ENCODE measurements around a stretch of chr11.

DNA sequence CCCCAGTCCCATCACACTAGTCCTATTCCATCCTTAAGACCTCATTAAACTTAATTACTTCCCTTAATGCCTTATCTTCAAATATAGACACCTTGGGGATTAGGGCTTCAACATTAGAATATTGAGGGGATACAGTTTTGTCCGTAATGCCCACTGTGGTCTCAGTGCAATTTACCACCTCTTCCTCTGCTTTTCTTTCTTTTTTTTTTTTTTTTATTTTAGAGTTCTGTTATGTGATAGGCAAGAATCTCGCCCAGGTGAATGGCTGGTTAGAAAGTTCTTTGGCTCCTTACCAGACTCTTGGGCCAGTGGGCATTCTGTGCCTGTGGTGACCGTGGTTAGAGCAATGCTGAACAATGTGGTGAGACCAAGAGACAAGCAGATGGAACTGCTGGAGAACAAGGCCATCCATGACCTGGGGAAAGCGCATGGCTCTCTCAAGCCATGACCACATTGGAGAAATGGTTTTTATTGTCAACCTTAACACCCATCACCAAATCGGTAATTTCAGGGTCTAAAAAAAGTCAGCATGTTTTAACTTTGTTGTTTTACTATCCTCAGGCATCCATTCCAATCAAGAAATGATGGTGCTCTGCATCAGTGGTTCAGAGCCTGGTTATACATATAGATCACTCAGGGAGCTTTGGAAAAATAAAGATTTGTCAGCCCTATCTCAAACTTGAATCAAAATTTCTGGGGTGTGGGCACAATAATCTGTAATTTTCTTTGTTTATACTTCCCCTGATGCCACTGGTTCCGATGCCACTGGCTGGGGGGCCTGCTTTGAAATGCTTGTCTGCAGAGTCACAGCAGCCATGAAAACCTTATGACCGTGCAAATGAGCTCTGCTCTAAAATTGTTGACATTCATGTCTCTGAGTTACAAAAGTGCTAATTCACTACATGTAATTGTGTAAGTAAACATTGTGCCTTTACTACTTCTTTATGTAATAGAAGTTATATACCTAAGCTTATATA lies 4.5 kb upstream of the PRMT3 start:
- PRO-cap = no peak
- RAMPAGE, long total RNA = no peak

DNA sequence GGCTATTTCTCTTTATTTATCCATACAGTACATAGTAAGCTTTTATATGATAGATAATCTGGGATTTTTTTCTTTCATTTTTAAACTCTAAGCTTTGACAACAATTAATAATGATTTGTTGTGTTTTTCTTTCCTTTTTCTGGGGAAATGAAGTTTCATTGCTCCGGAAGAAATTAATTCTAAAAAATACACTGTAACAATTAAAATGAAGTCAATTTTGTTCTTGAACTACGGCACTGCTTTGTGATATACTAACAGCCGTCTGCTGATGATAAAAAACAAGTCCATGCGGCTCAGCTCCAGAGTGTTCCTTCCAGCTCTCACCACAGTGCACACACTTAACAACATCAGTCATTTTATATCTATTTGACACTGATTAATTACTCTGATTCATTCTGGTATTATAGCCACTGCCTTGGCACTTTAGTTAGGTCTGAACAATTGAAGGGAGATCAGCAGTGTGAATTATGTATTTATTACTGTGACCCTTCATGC lies 97.5 kb upstream of the SLC6A5 start:
- PRO-cap = no peak
- RAMPAGE, long total RNA = no peak

DNA sequence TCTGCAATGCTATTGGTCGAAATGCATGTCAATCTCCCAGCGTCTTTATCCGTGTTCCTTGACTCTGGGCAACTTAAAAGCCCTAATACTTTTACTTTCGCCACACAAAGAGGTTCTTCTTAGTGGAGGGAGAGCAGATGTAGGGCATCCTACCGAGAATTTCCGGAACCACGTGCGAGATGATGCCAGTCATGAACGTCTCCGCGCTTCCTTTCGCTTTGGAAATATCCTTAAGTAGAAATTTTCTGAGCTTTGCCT lies 206 bp upstream of the FANCF start:
- PRO-cap = bidirectional peak, plus-strand start at position 76 of the sequence, minus-strand start outside the sequence
- RAMPAGE, long total RNA = no peak

DNA sequence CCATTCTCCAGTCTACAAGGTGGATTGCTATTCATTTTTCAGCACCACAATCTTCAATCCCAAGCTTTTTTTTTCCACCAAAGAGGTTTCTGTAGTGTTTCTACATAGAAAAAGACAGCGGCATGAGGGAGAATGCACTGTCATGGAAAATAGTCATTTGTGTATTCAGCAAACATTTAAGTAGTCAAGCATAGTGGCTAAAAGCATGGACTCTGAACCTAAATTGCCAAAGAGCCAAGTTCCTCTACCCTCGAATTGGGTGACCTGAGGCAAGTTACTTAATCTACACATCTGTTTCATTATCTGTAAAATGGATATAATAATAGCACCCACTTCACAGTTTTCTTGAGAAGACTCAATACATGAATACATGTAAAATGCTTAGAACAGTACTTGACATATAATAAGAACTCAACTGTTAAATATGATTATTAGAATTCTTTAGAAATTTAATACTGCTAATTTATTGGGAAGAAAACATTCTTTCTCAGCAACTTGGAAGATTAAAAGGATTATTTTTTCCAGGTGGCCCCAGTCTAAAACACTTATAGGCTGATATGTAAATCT lies 14.3 kb downstream of the GAS2 start:
- PRO-cap = no peak
- RAMPAGE, long total RNA = no peak

DNA sequence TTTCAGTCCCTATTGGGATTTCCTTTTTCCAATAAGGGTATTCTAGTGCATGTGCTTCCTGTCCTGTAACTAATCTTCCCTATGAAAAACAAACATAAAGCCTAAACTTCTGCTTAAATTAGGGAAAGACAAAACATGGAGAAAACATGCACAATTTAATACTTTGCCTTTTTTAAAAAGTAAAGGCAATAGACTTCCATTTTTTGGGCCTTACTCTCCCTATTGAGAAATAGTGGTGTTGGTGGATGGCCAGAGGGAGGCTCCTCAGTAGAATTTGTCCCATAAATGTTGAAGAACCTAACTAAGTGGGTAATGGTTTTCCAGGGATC lies 152.1 kb downstream of the LUZP2 start:
- PRO-cap = no peak
- RAMPAGE, long total RNA = no peak

DNA sequence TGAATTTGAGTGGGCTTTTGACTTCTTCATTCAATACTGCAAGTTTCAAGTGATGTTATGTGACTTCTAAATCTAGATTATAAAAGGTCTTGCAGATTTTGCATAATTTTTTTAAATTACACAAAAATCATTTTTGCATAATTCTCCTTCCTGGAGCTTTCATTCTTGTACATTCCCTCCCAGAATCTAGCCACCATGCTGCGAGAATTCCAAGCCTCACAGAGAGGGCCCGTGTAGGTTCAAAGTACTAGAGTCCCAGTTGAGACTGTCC lies 407.5 kb upstream of the ANO3 start:
- PRO-cap = no peak
- RAMPAGE, long total RNA = no peak

DNA sequence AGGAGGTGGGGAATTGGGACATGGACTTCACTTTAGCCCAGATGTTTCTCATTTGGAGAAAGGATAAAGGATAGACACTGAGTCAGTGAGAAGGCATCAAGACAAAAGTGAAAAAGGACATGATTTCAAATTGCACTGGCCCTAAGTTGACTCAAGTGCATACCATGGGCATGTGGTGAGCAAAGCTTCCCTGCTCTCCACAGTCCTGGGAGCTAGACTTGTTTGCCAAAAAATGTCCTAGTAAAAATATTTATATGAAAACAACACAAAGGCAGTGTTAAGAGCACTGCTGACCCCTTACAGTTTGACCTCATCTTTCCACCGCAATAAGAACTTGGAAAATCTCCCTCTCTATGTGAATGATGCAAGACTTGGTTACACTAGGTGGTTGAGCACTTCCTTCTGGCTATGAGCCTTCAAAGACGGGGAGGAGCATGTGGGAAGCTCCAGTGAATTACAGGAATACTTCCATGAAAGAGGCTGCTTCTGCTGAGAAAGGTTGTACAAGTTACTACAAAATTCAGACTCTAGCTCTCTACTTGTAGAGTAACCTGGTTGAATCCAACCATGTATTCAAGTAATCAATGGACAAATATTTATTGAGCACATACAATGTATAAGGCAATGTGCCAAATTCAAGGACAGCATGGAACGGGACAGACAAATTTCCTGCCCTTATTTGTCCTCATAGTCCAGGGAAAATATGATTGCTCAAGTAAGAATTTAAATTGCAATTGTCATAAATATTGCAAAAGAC lies 46.4 kb upstream of the FIBIN start:
- PRO-cap = no peak
- RAMPAGE, long total RNA = no peak

DNA sequence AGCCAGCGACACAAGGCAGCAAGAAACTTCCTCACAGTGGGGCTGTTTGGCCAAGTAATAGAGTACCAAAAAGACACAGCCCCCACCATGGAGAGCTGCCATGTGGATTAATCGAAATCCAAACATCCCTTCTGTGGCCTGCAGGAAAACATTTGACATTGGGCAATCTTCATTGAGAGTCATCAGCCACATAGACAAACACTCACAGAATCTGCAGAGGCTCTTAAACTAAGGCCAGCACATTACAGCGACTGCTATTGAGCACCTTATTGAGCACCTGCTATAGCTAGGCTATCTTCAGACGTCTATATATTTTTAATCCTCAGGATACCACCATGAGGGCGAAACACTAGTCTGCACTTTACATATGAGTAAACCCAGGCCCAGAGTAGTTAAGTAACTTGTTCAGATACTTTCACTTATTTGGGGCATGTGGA lies 43.5 kb upstream of the FIBIN start:
- PRO-cap = no peak
- RAMPAGE, long total RNA = no peak

DNA sequence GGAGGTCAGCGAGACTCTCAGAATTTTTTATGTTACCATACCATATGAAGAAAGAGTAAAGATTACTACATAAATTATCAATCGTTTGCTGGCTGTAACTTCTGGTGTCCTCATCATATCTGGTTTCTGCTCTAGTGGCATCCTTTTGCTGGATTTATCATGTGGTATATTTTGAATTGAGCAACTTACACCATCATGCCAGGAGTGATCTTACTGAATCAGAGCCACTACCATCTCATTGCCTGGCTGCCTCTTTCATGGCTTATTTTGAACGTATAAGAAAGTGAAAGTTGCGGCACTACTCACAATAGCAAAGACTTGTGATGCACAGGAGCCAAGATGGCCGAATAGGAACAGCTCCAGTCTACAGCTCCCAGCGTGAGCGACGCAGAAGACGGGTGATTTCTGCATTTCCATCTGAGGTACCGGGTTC lies 29.1 kb upstream of the FIBIN start:
- PRO-cap = no peak
- RAMPAGE, long total RNA = no peak

DNA sequence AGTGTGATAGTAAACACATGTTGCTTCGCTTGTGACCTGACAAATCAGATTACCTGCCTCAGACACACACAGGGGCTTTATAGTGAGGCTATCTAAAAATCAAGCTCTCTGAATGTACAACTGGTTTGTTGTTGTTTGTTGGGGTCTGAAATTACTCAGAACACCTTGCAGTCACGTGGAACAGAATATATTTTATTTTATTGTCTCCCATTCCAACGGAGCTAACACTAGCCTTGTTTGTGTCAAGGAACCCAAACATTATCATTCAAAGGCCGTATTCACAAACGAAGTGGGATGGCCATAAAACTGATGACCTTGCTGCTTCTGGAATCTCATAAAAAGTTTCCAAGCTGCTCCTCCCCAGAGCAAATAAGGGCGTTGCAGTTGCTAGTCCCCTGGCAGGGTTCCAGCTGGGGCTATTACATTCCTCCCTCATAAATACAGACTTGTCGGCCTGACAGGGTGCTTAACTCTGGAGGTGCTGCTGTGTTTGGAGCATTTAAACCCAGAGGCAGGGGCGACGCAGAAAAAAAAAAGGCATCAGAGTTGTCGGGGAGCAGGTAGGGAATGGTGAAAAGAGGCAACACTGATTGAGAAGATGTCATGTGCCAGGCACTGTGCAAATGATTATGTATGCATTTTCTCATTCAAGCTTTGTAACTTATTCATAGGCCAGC lies 161.1 kb downstream of the CCDC34 start:
- PRO-cap = no peak
- RAMPAGE, long total RNA = no peak

DNA sequence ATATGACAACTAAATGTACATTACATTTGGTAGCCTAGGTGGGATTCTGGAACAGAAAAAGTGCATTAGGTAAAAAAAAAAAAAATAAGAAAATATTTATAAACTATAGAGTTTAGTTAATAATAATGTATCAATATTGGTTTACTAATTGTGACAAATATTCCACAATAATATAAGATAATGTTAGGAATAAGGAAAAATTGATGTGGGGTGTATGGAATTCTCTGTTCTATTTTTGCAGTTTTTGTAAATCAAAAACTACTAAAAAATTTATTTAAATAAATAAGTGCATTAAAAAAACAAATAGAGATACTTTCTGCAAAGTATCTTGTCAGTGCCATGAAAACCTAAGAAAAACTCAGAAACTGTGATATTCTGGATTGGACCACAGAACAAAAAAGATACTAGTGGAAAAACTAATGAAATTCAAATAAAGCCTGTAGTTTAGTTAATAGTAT lies 117.8 kb downstream of the CCDC34 start:
- PRO-cap = no peak
- RAMPAGE, long total RNA = no peak

DNA sequence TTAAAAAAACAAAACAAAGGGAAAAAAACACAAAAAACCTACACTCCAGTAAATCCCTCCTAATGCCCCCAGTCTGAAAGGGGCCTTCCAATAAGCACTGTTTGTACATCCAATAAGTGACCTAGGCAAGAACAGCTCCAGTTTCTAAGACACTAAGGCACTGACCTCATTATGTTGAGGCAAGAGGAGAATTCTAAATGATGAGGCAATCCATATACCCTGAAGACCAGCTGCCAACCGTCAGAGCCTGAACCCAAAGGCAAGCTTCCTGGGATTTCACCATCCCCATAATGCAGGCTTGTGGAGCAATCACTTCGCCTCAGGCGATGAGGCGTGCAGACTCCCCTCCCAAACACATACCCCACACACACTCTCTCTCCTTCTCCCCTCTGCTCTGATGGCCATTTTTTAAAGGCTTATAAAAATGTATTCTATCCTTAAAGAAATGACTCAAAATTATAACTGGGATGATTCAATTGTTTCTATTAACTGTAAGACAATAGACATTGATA lies 49.5 kb downstream of the LGR4 start:
- PRO-cap = no peak
- RAMPAGE, long total RNA = no peak

DNA sequence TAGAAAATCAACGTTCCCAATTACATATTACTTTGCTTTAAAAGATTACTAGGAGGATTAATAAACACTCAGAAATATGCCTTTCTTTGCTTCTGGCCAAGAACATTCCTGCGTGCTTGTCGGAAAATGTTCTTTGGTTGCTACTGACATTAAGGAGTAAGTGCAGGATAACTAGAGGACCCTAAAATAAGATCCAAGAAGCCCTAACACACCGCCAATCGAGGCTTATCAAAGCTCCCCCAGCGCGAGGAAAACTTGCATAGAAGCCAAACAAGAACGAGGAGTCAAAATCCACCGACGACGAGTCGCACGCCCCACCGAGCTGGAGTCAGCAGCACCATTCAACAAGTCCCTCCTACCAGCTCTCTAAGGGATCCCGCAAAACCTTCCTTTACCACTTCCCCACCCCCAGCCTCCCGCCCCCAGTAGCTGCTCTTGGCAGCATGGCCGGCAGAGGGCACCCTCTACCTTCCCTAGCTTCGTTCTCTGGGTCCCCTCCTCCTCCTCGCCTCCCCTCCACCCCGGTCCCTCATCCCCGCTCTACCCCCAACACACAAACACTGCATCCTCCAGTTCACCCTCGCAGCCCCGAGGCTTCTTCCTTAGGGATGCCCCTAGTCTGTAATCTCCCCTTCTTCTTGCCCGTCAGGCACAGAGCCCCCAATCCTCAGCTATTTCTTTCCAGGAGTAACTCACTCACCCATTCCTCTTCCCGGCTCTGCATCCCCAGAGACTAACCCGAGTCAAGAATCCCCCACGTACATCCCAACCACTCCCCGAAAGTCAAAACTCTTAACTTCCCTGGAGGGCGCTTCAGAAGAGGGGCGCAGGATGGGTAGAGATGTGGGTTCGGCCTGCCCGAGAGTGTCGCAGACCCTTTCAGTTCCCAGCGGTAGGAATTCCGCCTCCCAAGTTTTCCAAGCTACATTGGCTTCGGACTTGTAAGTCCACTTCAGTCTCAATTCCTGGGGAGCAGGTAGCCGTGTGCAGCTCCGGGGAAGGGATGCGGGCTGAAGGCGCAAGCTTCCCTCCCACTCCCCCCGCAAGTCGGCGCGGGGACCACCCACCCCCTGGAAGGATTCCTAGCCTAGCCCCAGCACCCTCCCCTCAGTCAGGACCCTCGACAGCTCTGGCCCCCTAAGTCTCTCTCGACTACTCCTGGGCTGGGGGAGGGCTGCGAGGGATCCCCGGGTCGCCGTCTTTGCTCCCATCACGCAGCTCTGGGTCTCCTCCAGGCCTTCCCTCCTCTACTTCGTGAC lies 1.1 kb downstream of the BDNF start:
- PRO-cap = no peak
- RAMPAGE, long total RNA = no peak

GRCh38 chr11:27718848-27719609 lies 18.8 kb upstream of the BDNF start:
- PRO-cap = no peak
- RAMPAGE, long total RNA = no peak

DNA sequence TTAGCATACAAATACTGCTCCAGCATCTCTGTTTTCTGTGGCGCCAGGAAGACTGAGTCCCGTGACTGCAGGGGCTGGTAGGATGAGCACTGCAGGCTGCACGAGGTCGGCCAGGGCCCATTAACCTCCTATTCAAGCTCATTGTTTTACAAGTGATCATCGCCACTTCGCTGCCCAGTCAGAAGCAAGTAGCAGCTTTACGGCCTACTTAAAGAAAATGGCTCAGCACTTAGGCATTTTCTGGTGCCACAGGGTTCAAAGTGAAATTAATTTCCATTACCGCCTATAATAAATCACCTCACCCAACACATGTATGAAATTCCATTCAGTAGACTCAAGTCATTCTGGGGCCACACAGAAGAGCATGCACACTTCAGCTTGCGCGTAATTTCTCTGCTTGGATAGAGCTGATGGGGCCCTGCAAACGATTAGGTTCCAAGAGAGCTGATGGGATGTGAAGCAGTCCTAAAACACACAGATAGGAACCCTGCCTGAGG lies 173.8 kb downstream of the KIF18A start:
- PRO-cap = no peak
- RAMPAGE, long total RNA = no peak

- PRO-cap = no peak
- RAMPAGE, long total RNA = no peak
Measured at GRCh38 chr11:28227274-28227853, 119.2 kb downstream of the METTL15 start.

DNA sequence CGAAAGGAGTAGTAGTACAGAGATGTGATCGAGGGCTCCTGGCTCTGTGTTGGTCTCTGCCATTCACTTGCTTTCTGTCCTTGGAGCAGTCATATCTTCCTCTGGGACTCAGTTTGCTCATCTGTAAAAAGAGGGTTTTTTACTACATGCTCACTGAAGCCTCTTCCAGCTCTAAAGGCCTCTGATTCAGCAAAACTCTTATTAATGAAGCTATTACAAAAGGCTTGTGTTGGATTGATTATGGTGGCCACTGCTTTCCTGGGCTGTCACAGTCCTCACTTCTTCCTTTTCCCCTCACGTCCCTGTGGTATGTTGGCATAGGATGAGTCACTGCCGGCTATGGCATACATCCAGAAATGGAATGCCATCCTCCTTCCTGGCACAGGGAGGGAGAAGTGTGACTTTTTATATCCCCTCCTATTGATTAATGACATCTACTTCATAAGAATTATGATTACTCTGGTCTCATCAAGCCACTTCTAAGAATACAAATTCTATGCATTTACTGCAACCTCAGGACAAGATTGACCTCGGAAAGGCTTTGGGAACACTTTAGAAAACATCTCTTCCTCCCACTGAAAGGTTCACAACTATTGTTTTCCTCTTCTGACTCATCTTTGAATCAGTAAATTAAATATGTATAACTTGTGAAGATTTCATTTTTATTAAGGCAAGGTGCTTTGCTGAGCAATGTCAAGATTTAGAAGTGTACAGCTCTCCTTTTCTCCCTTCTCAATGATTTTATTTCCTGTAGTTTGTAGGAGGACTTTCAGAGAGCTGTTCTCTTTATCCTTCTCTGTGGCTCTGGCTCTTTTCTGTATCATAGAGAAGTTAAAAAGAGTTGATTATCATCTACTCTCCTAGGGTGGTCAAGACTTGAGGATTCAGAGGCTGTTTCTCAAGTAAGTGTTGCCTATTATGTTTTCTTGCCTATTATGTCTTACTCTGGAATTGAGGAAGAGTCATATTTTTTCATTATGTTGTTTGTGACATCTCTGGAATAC lies 594.0 kb downstream of the METTL15 start:
- PRO-cap = no peak
- RAMPAGE, long total RNA = no peak

DNA sequence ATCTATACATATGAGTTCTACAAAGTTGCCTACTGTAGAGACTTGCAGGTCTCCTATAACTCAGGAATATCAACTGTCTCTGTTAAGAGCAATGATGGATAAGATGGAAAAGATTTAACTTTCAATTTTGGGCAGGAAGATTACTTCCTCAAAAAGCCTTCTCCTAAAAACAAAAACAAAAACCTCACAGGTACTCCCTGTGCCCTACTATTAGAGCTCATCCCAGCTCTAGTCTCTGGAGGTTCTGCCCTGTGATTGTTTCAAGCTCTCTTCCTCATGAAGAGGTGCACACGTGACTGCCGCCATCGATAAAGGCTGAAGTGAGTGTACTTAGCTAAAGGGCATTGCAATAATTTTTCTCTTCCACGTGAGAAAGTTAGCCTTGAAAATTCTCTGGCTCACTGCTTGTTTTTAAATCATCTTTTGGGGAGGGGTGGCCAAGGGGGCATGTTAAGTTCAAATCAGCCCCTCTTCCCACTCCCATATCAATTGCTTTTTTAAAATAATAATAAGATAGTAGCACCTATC lies 36.6 kb downstream of the MPPED2 start:
- PRO-cap = no peak
- RAMPAGE, long total RNA = no peak

- PRO-cap = no peak
- RAMPAGE, long total RNA = no peak
Measured at GRCh38 chr11:32102951-32103621, 12.2 kb downstream of the RCN1 start.

- PRO-cap = no peak
- RAMPAGE, long total RNA = no peak
Measured at GRCh38 chr11:32411868-32412723, 23.2 kb downstream of the WT1 start.